Measurements from ENCODE around the genes TMEM72, RASSF4, GPRIN2 and ARHGAP22.

GRCh38 chr10:43451830-43452155, 14.9 kb downstream of the ZNF487 start:
- PRO-cap, result no peak
- RRBS, 2 experiments, result no CpG with 5 or more reads among the region's 5 CpGs

- PRO-cap, result no peak
- RRBS, 2 experiments, result no CpG with 5 or more reads among the region's 8 CpGs
These were observed 176.2 kb upstream of the ZNF32 start for GRCh38 chr10:43824830-43825395.

DNA sequence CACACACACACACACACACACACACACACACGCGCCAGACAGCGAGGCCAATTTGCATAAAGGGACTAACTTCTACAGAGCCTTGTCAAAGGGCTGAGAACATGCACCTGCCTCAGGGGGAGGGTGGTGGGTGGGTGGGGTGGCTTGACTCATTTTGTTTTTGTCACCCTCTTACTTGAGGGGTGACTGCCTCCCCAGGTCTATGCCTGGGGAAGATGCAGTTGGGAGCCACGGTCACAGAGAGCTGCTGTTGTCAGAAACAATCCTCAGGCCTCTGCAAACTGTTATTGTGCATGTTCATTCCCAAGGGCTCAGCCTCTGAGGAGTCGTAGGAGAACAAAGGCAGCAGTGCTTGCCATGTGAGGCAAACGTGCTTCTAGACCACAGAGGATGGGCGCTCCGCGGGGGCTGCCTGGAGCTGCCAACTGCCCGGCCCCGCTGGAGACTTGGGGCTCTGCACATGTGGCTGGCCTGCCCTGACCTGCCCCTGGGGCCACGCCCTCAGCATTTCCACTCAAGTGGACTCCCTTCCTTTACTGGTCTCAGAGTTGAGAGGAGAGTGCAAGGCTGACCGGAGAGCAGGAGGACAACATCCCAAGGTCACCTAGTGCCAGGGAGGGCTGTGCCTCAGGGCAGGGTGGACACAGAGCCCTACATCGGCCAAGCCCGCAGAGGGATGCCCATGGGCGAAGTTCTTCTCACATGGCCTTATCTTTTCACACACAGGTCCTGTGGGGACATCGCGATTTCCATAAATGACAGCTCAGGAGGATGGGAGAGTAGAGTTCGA, 222.2 kb upstream of the ZNF32 start:
- PRO-cap, result no peak
- RRBS, 2 experiments, result no CpG with 5 or more reads among the region's 19 CpGs

- PRO-cap, result no peak
- RRBS, 2 experiments, result no CpG with 5 or more reads among the region's 9 CpGs
These were observed 2.5 kb downstream of the CXCL12 start for GRCh38 chr10:44382339-44382822.

- PRO-cap, result no peak
- RRBS, 2 experiments, result no CpG with 5 or more reads among the region's 6 CpGs
These were observed 53.5 kb upstream of the TMEM72 start for GRCh38 chr10:44857582-44857991.

- PRO-cap, result no peak
- RRBS, 2 experiments, result no CpG with 5 or more reads among the region's 6 CpGs
These were observed 38.1 kb upstream of the TMEM72 start for GRCh38 chr10:44873048-44873508.

GRCh38 chr10:44911116-44911678, at the start of gene TMEM72:
TMEM72 (plus strand) TSS chr10:44911337.
- PRO-cap, result no peak
- RRBS, 2 experiments, result no CpG with 5 or more reads among the region's 13 CpGs

- PRO-cap, result bidirectional peak, plus-strand start at chr10:44959193, minus-strand start at chr10:44959158; bidirectional peak, plus-strand start at chr10:44959367, minus-strand start at chr10:44959339; bidirectional peak, plus-strand start at chr10:44959780, minus-strand start at chr10:44959601
- RRBS, 2 experiments, result 1 to 2% methylated on average over 13 to 21 of the region's 81 CpGs
These were observed at the start of gene RASSF4 for GRCh38 chr10:44958896-44960177. RASSF4 (plus strand) TSS chr10:44959802.

DNA sequence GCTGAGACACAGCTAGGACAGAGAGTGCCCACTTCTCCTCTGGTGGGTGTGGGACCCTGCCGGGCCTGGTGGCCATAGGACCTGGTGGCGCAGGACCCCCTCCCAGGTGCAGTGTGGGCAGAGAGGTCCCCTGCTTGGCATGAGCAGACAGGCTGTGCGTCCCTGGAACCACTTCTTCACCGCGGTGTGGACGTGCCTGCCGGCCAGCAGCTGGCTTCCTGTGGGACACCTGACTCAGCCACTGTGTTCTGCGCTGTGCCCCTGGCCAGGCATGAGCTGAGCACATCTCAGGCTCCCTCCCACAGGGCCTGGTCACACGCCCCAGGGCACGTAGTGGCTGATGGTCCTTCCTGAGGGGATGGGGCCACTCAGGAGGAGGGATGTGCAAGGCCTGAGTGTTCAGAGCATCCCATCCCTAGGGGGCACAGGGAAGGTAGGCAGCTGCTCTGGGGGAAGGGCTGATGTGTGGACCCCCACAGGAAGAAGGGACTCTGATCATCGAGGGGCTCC, 3.5 kb upstream of the DEPP1 start:
- PRO-cap, result no peak
- RRBS, 2 experiments, result 86 to 91% methylated on average over 1 of the region's 11 CpGs

GRCh38 chr10:45004917-45005950, 4.5 kb downstream of the ZNF22 start:
- PRO-cap, result no peak
- RRBS, 2 experiments, result no CpG with 5 or more reads among the region's 6 CpGs

DNA sequence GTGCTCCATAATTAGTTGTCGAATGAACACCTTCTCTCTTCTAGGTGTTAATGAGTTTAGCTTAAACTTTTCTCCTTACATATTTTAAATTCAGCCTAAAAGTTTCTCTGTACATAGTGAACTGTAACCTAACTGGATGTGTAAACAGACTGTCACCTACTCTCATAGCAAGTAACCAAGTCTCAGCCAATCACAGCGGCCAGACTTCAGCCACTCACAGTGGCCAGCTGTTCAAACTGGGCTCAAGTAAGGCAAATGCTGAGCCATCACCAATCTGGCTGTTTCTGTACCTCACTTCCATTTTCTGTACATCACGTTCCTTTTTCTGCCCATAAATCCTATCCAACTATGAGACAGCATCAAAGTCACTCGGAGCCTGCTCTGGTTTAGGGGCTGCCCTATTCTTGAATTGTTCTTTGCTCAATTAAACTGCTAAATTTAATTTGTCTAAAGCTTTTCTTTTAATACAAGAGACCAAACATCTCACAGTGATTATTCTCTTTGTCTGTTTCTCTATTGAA, 34.9 kb downstream of the ALOX5 start:
- PRO-cap, result no peak
- RRBS, 2 experiments, result no CpG with 5 or more reads among the region's 4 CpGs

GRCh38 chr10:46269256-46270248, 17.2 kb upstream of the ANTXRL start:
- PRO-cap, result no peak
- RRBS, 2 experiments, result no CpG with 5 or more reads among the region's 7 CpGs

DNA sequence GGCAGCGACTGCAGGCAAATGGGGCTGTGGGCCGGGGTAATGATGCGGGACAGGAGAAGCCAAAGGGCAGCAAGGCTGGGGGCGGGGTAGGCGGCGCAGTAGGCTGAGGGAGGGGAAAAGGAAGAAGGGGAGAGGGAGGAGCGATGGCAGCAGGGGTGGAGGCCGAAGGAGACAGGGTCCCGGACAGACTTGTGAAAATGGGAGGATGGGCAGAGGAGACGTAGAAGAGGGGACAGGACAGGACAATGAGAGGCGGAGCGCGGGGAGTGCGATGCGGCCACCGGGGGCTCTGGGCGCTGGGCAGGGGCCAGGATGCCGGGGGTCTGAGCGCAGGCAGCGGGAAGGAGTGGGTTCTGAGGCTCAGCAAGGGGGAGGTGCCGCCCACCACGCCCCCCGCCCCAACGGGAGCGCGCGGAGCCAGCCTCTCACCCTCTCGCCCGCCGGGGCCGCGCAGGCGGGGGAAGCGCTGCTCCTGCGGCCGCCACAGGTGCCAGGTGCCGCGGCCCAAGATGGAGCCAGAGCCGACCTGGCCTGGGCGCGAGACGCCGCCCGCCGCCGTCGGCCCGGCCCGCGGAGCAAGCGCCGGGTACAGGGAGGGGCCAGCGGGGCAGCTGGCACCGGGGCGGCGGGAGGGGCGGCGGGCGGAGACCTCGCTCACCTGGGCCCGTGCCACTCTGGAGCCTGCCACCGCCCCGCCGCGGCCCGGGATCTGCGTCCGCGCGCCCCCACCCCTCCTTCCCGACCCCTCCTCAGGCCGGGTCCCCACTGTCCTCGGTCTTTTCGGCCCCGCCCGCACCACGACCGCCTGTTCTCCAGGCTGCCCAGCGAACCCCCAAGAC, at the start of gene GPRIN2:
Gene GPRIN2 (minus strand): TSS at position 590 of the 839 bp plus-strand sequence.
- PRO-cap, result no peak
- RRBS, 2 experiments, result 27 to 90% methylated on average over 47 to 48 of the region's 79 CpGs

GRCh38 chr10:47023231-47023768, 112.1 kb downstream of the PTPN20 start:
- PRO-cap, result no peak
- RRBS, 2 experiments, result no CpG with 5 or more reads among the region's 15 CpGs

GRCh38 chr10:47253672-47254056, 46.3 kb upstream of the GDF10 start:
- PRO-cap, result no peak
- RRBS, 2 experiments, result no CpG with 5 or more reads among the region's 13 CpGs

DNA sequence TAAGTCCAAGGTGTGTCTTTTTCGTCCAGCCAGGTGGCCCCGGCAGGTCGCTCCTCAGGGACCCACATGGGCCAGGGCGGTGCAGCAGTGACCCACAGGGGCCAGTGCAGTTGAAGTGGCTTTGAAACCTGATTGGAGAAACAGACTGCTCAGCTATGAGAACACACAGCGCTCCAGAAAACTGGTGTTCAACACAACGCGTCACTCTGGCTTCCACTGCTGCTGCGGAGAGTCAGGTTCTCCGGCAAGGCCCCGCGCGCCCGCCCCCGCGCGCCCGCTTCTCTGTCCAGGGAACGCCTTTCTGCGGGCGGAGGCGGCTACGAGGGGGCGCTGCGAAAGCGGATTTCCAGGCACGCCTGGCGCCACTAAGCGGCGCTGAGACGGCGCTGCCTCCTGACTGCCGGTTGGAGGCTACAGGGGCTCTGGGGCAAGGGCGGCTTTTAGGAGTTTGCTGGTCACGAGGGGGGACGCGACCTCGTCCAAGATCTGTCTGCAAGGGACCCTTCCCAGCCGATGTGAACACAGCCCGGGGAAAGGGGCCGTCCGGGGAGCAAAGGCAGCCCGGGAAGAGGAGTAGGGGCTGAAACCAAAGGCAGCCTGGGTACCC, 22.7 kb downstream of the ANXA8 start:
- PRO-cap, result bidirectional peak, plus-strand start at position 378 of the sequence, minus-strand start at position 221 of the sequence
- RRBS, 2 experiments, result no CpG with 5 or more reads among the region's 42 CpGs

DNA sequence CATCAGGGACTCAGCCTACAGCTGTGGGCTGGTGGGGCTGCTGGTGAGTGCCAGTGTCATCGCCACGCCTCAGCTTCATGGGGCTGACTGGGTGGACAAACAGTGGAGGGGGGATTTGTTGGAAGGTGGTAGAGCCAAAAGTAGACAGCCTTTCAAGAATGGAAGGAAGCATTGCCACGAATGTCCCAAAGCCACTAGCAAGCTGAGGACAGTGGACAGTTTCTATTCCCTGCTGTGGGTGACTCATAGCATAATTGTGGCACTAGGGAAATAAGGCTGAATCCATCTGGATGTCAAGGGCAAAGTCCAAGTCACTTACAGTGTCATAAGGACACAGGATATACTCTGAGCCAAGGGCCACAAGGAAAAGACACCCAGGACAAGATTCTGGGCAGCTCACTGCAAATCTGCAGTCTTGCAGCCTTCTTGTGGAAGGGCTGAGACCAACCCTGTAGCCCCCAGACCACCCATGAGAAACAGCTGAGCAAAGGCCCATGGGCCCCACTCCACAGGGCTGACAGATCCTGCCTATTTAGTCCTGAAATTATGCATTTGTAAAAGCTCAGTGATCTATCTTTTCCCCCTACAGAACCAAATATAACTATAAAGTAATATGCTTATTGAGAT, 79.6 kb downstream of the FRMPD2 start:
- PRO-cap, result no peak
- RRBS, 2 experiments, result no CpG with 5 or more reads among the region's 3 CpGs

DNA sequence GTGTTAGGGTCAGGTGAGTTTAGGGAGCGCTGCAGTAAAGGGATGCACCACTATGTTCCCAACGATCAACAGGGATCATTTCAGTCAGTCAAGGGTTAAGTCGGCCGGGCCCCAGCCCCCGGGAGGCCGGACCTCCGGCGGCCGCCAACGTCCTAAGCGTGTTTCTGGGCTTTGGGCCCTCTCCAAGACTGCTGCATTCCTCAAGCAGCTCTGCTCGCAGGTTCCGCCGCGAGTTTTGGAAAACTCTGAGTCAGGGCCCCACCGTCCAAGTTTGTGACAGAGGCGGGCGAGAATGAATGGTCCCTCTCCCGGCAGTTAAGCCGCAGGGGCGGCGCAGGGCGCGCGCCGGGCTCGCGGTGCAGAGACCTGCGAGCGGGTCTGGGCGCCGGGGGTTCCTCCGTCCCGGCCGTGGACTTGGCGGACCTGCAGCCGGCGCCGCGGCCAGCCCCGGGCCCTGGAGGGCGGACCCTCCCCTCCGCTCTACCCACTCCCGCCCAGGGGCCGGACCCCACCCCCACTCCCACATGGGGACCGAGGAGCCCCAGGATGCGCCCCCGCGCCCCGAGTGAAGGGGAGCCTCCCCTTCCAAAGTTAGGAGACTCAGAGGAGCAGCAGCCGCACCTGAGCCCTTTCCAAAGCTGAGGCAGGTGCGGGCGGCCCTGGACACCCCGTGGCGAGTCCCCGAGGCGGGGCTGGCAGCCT, 81.4 kb downstream of the ARHGAP22 start:
- PRO-cap, result bidirectional peak, plus-strand start at position 161 of the sequence, minus-strand start at position 156 of the sequence; bidirectional peak, plus-strand start at position 361 of the sequence, minus-strand start at position 416 of the sequence
- RRBS, 2 experiments, result 2% methylated on average over 19 of the region's 57 CpGs

DNA sequence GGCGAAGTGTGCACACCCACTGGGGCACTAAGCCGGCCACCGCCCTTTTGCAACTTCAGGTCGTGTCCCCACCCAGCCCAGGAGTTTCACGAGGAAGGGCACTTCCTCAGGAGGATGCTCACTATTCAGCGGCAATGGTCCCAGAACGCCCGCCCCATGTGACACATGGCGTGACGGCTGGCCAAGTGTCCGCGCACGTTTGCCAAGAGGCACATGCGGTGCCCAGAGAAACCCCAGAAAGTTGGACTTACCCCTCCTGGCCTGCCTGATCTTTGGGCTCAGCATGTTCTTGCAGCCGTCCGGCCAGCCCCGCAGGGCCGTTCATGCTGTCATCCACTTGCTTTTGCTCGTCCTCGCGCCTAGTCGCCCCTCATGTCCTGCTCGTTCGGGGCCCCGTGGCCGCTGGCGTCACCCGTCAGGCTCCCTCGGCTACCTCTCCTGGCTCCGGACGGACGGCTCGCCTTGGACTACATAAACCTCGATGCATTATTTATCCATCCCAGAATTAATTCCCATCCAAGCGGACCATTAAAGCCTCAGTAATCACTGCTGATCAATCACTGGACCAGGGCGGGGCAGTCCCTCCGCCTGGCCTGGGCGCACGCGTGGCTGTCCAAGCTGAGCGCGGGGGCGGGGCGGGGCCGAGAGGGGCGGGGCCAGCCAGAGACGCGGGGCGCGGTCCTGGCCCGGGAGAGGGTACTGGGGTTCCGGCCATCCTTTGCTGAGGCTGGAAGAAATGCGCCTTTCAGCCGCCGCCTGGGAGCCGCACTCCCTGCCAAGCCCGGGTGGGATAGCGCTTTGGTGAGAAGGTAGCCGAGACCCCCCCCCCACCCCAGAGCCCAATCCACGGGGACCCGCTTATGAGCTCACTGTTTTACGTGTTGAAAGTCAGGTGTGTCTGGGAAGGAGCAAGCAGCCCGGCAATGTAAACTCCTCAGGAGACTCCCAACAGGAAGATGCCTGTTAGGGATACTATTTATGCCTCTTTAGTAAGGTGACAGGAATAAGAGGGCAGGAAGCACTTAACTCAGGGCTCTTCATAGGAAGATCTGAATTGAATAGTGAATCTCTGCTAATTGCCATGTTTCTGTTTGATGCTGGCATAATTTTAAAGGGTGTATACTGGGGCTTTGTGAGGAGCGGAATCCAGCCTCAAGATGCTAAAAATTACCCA, at the start of gene ARHGAP22:
Gene ARHGAP22 (minus strand): TSS at position 562 of the 1,174 bp plus-strand sequence.
- PRO-cap, result bidirectional peak, plus-strand start at position 699 of the sequence, minus-strand start at position 404 of the sequence
- RRBS, 2 experiments, result 6 to 34% methylated on average over 6 of the region's 64 CpGs

GRCh38 chr10:48634442-48634903, 29.6 kb upstream of the ARHGAP22 start:
- PRO-cap, result no peak
- RRBS, 2 experiments, result no CpG with 5 or more reads among the region's 4 CpGs